Hair follicle dermal papilla cell (primary cell): ENCODE measurements around the genes SMIM42, FCRL6, SLAMF1 and DEDD.

- CAGE, long polyA plus RNA: no peak
Measured at GRCh38 chr1:158128006-158128517, at the start of gene SMIM42. SMIM42 (minus strand) TSS chr1:158128301.

DNA sequence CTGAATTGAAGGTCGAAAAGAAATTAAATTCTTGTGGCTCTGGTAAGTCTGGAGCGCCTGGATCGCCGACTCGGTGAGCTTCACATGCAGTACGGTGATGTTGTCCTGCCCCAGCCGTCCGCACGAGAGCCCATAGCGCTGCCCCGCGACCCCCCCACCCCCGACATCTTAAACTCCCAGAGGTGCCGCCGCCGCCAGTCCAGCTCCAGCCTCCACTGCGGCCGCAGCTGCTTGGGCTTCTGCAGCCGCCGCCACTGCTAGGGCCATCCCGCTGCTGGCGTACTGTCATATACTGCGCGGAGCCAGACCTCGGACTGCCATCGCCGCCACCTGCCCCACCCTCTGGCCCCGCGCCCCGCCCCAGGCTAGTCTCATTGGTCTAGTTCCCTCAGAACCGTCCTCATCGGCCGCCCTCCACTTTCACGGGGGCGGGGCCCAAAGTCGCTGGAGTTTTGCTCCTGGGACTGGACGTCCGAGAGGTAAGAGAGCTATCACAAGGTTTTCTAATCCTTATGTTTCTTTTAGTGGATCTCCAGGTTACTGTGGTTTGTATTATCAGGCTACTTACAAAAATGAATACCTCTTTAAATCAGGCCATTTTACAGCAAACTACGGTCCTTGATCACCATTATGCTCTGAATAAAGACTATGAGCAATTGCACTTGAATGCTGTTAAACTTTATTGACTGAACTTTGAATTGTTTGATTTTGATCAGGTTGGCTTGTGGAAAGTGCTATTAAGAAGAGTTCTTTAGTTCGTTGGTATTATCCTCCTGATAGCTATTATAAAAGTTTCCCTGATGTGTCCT is 2.9 kb upstream of the CD1D start:
- CAGE, long polyA plus RNA: no peak

DNA sequence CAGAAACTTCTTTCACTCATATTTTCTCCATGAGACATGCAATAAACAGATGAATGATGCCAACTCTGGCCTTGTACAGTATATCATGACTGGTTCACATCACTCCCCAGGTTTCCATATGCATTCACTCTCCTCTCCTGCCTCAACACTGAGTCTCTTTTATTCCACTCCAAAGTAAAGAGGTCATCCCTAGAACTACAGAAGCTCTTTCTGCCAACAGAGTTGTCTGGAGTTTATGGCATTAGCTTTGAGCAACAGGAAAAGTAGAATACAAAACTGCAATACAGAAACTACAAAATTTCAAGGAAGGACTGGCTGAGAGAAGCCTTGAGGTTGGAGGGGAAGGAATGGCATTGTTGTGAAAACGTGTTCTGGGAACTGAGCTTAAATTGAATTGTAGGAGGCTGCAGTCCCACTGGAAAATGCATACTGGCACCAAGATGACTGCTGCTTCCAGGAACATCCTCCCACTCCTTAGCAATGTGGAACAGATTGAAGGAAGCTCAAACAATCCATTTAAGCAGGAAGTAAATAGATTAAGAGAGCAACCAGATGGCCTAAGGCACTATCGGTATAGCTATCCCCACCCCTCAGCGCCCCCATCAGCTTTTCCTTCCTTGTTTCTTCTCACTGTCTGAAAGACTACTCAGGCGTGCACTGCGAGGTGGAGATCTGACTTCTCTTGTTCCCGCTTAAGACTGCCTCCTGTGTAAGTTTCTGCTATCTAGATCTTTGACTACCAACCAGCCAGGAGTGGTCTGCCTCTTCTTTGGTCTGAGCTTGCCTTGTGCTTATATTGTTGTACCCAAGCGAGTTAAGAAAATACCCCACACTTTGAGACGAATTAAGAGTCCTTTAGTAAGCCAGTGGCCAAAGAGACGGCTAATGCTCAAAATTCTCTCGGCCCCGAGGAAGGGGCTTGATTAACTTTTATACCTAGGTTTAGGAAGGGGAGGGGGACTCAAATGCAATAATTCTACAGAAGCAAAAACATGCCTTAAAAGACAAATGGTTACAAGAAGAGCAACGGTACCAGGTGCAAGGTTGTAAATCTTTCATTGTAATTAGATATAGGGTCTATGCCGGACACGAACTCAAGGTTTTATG is 3.1 kb upstream of the PYDC5 start:
- CAGE, long polyA plus RNA: no peak

GRCh38 chr1:159188101-159188800 is 16.4 kb upstream of the ACKR1 start:
- CAGE, long polyA plus RNA: no peak

DNA sequence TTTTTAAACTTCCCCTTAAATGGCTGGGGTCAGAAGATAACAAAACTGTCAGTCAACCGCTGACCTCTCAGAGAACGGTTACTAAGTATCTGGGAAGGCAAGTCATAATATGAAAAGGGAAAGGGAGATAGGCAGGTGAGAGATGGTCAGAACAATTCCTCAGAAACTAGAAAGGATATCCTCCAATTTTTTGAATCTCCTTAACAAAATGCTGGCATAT is 20.6 kb upstream of the OR10J5 start:
- CAGE, long polyA plus RNA: no peak

- CAGE, long polyA plus RNA: no peak
Measured at GRCh38 chr1:159593610-159594442, 6.2 kb downstream of the APCS start.

DNA sequence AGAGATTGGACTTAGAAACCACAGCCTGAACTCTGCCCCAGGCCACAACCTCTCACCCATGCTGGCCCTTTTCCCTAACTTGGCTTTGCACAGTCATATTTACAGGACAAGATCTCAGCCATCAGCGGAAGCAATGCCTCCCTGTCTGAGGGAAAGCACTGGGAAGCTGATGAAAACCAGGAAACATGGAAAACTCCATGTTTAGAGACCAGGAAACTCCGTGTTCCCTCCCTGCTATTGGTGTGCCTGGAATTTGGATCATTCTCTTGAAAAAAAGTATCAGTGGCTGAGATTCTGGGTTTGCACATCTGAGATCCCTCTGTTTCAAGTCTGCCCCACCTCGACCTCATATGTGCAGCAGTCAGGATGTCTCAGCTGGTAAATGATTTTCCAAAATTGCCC is 8.7 kb downstream of the CRP start:
- CAGE, long polyA plus RNA: no peak

DNA sequence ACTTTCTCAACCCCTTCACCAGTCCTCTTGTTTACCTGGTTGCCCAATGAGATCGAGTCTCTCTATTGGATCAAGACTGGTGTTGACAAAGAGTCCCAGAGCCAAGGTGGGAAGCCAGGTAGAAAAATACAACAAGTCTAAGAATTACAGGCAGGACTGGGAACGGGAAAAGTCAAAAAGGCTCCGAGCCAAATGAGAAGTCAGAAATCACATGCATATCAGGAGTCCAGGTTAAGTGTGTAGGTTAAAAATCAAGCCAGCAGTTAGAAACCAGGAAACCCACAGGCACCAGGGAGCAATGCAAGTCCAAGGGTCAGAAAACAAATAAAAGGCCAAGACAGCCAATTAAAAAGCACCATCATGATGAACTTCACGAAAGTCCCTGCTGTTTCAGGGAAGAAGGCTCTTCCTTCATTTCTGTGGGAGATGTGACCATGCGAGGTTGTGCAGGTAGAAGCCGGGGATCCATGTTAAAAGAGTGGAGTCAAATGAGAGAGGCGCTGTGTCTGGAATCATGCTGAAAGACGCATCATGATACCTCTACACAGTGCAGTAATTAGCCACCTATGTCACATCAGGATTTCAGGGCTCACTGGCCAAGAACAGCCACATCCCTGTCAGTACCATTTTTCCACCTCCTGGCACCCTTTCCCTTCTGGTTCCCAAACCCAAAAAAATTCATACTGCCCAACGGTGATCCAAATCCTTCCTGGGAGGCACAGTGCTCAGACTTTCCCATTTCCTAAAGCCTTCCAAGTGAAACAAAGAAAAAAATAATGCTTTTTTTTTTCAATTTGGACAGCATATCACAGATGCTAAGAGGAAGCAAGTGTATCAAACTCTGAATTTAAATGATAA is 27.1 kb upstream of the DUSP23 start:
- CAGE, long polyA plus RNA: no peak

GRCh38 chr1:159802217-159802655 is at the start of gene FCRL6:
FCRL6 (plus strand) TSS chr1:159802360.
- CAGE, long polyA plus RNA: no peak

- CAGE, long polyA plus RNA: no peak
Measured at GRCh38 chr1:159921142-159921643, 4.1 kb downstream of the TAGLN2 start.

DNA sequence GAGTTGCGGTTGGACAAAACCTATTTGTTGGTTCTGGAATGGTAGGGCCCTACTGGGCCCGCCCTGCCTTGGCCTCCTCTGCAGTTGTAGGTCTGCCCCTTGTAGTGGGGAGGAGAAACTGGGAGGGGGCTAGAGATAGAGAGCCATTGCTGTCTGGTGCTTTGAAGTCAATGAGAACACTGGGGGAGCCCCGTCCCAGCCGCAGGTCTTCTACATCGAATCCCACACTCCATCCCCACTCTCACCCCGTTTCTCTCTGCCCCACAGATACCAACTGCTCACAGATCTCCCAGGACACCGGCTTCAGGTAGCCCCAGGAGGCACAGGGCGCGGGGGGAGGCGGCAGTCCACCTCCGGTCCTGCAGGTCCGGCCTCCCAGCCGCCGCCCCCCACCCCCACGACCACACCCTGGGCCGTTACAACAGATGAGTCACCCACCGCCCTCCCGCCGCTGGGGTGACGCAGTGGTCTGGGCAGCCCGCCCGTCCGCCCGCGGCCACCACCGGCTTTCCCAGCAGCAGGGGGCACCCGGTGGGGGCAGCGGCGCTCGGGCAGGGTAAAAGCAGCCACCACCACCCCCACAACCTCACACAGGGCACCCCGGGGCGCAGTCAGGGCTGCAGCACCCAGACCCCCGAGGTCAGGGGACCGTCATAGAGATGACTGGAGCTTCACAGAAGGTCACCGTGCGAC is 949 bp downstream of the TAGLN2 start:
- CAGE, long polyA plus RNA: no peak

DNA sequence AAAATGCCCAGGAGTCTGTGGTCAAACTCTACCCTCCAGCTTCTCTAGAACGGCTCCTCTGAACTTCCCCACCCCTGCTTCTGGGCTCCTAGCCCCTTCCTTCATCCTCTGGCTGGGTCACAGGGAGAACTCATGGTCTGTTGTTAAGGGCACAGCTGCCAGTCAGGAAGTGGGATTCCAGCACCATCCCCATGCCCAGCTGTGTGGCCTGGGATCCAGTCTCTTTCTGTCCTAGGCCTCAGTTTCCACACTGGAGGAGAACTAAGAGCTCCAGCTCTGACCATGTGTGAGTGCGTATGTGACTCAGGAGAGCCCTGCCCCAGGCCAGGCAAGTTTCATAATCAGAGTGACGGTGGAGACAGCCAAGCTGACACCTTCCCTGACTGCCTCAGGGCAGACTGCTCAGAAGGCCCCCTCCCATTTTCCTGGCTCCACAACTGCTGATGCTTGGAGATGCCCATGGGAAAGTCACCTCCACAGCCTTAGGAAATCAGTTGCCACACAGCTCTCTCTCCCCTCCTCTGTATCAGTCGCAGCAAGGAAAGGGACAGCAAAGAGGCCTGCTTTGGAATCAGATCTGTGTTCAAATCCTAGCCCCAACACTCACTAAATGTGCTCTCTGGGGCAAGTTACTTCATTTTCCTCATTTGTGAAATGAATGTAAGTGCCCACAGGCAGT is 1.8 kb downstream of the IGSF8 start:
- CAGE, long polyA plus RNA: no peak

GRCh38 chr1:160128985-160129814 is 13.6 kb downstream of the ATP1A2 start:
- CAGE, long polyA plus RNA: no peak

- CAGE, long polyA plus RNA: no peak
Measured at GRCh38 chr1:160444037-160444409, 43.7 kb downstream of the VANGL2 start.

DNA sequence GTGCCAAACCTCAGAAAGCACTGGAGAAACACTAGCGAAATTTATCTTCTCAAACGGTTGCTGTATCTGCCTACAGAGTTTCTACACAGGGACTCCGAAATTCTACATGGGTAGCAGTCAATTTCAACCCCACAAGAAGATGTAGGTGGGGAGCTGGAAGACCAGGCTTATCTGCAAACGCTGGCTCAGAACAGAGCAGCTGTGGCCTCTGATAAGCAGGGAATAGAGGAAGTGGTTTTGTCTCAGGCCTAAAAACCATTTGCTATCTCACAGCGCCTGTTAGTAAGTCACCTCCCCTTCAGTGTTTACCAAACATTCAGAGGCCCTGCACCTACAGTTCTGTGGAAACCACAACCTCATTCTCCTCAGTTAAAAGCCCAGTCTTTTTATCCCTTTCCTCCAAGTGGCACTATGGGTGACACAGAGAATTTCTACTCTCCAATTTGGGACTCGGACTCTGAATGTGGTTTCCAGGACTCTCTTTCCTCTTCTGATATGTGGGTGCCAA is 17.1 kb upstream of the SLAMF6 start:
- CAGE, long polyA plus RNA: no peak

DNA sequence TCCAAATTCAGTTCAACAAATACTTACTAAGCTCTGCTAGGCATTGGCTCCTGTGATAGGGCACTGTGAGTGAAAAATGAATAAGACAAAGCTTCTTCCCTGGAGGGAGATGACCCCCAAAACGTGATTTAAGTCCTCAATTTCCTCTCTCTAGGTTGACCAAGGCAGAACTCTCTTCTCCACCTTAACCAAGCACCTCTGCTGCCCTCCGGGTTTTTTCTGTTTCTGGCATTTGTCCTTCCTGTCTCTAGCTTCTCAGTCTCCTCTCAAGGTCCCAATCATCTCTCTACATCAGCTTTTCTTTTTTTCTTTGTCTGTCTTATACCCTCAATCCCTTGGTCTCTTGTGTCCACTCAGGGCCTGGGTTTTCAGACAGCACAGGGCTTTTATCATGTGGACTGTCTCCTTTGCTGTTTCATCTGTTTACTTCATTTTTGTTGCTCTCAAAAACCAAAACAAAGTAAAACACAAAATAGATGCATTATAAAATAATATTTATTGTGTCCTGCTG is 17.6 kb upstream of the SLAMF6 start:
- CAGE, long polyA plus RNA: no peak

- CAGE, long polyA plus RNA: no peak
Measured at GRCh38 chr1:160646858-160647634, at the start of gene SLAMF1. SLAMF1 (minus strand) TSS chr1:160647044.

DNA sequence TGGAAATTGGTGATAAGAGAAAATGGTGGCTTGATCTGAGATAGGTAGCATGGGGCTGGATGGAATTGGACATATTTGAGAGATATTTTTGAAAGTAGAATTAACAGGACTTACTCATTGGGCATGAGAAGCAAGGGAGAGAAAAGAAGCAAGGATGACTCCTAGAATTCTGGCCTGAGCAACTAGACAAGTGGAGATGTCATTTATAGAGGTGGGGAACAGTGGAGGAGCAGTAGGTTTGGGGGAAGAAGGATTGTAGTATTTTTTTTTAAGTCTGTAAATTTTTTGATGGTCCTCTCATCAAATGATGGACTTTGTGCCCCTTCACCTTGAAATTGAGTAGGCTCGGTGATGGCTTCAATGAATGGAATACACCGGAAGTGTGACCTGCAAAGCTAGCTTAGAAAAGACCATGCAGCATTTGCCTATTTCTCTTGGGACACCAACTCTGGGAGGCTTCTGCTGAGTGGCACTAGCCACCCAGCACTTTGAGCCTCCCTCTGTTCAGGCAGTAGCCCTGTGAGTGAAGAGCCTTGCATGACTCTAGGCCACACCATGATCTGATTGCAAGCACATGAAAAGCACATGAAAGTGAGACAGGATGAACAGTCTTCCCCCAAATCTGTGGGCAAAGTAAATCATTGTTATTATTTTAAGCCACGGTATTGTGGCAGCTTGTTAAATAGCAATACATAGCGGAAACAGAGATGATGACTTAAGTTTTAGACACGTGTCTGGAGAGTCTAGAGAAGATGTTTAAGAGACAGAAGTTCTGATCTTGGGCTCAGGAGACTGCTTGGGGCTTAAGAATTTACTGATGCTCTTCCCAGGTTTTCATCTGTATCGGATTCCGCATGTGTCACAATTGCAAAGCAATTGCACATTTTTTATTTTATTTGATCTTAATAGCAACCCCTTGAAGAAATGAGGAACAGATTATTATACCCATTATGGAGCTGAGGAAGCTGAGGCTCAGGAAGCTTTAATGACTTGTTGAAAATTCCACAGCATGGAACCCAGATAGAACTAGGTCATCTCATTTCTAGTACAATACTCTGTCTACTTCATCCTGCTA is 2.8 kb downstream of the CD48 start:
- CAGE, long polyA plus RNA: no peak

DNA sequence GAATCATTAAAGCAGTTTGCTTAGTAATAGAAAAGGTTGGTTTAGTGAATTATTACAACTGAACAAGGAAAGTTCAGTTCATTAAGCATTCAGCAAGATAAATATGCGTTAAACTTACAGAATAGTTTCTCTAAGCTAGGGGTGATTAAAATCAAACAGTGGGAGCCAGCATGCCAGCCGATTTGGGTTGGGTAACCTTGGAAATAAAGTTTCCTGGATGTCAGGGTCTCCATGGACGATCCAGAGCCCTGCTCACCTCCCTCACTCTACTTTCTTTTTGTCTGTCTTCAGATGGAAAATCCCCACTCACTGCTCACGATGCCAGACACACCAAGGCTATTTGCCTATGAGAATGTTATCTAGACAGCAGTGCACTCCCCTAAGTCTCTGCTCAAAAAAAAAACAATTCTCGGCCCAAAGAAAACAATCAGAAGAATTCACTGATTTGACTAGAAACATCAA is 13.8 kb downstream of the SLAMF7 start:
- CAGE, long polyA plus RNA: no peak

DNA sequence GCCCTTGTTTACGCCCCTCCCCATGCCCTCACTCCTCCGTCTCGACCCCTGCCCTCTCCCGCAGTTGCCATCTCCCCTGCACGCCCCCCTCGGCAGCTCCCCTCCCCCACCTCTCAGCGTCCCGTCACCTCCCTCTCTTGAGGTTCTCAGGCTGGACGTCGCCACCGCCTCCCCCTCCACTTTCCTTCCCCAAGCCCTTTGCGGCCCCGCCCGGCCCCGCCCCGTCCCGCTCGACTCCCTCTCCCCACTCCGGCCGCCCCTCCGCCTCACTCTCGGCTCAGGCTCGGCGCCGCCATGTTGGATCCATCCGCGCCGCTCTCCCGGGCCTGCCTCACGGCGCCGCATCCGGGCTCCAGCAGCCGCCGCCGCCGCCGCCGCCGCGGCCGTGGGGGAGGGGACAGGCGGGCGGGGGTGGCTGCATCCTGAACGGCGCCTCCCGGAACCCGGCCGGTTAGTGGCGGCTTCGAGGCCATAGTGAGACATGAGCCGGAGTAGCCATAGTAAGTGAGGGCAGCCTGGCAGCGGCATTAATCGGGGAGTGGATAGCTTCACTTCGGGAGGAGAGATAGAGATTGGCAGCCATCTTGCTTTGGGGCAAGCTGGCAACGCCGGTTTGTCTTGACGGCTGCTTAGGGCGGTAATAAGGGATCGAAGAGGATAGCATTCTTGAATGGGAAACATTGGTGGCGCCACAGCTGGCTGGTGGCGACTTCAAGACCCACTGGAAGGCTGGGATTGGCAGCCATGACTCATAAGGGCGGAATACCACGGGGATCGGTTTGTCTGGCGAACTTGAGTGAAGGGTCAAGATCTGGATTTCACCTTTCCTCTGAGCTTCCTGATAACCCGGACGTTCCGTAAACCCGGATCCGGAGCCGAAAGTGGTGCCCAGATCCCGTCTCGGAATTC is at the start of gene DEDD:
Gene DEDD (minus strand): TSS at position 387 of the 909 bp plus-strand sequence.
- CAGE, long polyA plus RNA: no peak